Aorta (tissue), 1 donor: Measurements from ENCODE around the genes ECT2 and PIK3CA.

GRCh38 chr3:172595328-172595840 is 72.2 kb upstream of the TNFSF10 start:
- PRO-cap: no peak

DNA sequence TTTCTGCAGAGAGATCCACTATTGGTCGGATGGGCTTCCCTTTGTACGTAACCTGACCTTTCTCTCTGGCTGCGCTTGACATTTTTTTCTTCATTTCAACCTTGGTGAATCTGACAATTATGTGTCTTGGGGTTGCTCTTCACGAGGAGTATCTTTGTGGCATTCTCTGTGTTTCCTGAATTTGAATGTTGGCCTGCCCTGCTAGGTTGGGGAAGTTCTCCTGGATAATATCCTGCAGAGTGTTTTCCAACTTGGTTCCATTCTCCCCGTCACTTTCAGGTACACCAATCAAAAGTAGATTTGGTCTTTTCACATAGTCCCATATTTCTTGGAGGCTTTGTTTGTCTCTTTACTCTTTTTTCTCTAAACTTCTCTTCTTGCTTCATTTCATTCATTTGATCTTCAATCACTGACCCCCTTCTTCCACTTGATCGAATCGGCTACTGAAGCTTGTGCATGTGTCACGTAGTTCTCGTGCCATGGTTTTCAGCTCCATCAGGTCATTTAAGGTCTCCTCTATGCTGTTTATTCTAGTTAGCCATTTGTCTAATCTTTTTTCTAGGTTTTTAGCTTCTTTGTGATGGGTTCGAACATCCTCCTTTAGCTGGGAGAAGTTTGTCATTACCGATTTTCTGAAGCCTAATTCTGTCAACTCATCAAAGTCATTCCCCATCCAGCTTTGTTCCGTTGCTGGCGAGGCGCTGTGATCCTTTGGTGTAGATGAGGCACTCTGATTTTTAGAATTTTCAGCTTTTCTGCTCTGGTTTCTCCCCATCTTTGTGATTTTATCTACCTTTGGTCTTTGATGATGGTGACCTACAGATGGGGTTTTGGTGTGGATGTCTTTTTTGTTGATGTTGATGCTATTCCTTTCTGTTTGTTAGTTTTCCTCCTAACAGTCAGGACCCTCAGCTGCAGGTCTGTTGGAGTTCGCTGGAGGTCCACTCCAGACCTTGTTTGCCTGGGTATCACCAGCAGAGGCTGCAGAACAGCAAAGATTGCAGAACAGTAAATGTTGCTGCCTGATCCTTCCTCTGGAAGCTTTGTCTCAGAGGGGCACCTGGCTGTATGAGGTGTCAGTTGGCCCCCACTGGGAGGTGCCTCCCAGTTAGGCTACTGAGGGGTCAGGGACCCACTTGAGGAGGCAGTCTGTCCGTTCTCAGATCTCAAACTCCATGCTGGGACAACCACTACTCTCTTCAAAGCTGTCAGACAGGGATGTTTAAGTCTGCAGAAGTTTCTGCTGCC is 46.1 kb downstream of the NCEH1 start:
- PRO-cap: no peak

DNA sequence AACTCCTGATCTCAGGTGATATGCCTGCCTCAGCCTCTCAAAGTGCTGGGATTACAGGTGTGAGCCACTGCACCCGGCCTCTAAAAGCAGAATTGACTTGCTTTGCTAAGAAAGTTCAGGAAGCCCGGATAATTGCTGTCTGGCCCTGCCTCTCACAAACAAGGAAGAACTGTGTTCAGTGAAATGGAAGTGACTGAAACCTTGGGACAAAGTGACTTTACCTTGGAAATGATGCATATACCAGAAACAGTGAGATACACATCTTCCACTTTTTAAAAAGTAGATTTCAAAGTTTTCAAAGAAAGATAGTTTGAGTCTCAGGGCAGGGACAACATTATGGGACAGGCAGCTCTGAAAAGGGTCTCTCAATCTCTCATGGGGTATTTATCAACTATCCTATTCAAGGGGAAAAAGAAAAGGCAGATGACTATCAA is 12.7 kb downstream of the NCEH1 start:
- PRO-cap: no peak

- PRO-cap: no peak
Measured at GRCh38 chr3:172698735-172698996, 12.2 kb downstream of the NCEH1 start.

GRCh38 chr3:172701724-172702594 is 8.9 kb downstream of the NCEH1 start:
- PRO-cap: no peak

GRCh38 chr3:172750133-172751135 is at the start of gene ECT2:
Gene ECT2, plus strand, starts transcription at chr3:172750726.
- PRO-cap: bidirectional peak, plus-strand start at chr3:172750801, minus-strand start at chr3:172750567

DNA sequence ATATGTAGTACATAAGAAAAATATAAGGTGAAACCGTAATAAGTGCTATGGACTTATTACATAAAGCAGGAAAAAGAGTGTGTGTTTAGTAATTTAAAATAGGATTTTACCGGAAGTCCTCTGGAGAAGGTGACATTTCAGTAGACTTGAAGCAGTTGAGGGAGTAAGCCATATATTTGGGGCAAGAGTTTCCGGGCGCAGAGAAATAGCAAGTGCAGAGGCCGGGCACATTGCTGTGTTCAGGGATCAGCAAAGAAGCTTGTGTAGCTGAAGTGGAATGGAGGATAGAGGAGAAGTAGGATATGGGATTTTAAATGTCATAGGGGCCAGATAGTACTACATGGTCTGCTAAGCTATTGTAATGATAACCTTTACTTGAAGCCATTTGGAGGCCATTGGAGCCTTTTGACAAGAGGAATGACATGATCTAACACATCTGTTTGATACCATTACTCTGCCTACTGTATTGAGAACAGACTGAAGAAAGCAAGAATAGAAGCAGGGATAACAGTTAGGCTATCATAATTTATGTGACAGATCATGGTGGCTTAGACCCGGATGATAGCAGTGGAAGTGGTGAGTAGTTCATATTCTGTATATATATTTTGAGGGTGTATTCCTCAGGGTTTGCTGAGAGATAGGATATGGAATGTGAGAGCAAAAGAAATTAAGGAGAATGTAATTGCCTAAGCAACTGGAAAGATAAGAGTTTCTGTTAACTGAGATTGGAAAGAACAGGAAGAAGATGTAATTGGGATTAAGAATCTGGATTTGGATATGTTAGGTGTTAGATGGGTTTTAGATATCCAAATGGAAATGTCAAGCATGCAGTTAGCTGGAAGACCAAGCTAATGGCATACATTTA is 416.2 kb upstream of the NAALADL2 start:
- PRO-cap: no peak

- PRO-cap: no peak
Measured at GRCh38 chr3:176361917-176362400, 835.3 kb downstream of the TBL1XR1 start.

DNA sequence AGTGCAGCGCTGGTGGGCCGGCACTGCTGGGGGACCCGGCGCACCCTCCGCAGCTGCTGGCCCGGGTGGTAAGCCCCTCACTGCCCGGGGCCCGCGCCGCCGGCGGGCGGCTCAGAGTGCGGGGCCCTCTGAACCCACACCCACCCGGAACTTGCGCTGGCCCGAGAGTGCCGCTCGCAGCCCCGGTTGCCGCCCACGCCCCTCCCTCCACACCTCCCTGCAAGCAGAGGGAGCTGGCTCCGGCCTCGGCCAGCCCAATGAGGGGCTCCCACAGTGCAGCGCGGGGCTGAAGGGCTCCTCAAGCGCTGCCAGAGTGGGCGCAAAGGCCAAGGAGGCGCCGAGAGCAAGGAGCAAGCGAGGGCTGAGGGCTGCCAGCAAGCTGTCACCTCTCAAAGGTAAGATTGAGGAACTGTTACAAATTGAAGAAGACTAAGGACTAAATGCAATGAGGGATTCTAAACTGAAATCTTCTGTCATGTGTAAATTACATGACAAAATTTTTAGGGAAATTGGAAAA is 834.8 kb downstream of the TBL1XR1 start:
- PRO-cap: no peak

DNA sequence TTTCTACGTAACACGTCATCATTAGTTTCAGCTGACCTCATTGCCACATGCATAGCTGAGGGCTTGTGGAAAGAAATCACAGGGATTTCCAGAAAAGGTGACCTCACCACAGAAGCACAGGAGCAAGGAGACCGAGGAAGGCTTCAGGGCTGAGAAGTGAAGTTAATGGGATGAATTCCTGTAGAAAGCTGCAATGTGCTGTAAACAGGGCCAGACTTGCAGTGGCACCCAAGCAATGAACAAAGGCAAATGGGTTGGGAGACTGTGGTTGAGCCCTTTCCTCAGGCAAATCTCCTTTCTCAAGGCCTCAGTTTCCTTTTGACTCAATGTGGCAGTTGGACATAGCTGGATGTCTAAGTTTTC is 252.1 kb upstream of the TBL1XR1 start:
- PRO-cap: no peak

DNA sequence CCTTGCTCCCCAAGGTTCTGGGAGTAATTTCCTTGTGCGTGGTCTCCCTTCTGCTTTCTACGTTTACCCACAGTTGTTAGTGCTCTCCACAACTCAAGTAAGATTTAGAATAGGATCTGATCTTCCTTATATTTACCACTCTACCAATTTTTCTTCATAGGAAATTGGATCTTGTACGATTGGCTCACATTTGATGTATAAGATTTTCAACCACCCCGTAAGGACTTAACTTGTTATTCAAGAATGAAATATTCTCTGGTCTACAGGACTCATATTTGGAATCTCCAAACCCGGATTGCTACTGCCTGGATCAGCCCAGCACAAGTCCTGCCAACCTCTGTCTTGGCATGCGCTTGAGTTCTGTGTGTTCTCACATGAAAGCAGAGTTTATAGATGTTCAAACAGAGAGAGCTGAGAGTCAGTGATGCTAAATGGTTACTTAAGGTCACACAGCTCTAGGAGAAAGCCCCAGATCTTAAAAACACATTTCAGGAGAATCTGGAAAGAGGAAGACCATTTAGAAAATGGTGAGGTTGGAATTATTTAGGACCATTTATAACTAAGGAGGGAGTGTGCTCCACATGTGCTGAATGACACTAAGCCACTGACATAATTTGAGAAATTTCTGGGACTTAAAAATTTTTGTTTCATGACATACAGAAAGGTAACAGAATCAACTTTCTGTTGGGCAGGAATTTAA is 268.0 kb upstream of the TBL1XR1 start:
- PRO-cap: no peak

DNA sequence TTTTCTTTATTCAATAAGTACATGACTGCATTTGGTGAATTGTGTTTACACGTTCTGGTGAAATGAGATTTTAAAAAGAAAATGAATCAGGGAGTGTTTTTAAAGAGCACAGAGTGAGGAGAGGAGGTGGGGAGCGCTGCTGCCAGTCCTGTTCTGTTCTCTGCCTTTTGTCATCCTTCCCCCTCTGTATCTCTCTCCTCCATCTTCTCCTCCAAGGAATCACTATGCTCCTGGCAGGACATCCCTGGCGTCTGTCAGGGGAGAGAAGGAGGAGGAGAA is 627.5 kb upstream of the TBL1XR1 start:
- PRO-cap: no peak

DNA sequence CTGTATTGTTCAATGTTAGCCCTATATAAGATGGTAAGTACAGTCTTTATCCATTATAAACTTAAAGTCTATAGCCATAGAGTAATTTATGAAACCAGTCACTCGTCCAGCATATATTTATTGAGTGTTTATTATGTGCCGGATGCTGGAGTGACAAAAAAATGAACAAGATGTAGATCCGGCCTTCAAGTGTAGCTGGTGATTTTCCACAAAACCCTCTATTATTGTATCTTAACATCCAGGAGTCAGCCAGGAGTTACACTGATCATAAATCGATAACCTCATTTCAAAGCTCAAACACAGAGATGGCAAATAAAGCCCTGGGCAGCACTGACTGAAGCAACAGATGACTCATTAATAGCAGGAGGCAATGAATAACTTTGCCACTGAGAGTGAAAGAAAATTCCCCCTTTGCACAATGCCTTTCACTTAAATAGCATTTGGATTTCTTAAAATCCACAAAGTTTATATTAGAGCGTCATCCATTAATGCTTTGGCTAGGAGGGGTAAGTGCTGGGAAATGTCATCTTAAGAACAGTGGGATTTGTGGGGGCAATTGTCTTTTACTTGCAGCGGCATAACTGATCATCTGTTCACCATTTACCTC is 630.1 kb upstream of the TBL1XR1 start:
- PRO-cap: no peak

- PRO-cap: no peak
Measured at GRCh38 chr3:178736187-178736735, 200.0 kb downstream of the KCNMB2 start.

DNA sequence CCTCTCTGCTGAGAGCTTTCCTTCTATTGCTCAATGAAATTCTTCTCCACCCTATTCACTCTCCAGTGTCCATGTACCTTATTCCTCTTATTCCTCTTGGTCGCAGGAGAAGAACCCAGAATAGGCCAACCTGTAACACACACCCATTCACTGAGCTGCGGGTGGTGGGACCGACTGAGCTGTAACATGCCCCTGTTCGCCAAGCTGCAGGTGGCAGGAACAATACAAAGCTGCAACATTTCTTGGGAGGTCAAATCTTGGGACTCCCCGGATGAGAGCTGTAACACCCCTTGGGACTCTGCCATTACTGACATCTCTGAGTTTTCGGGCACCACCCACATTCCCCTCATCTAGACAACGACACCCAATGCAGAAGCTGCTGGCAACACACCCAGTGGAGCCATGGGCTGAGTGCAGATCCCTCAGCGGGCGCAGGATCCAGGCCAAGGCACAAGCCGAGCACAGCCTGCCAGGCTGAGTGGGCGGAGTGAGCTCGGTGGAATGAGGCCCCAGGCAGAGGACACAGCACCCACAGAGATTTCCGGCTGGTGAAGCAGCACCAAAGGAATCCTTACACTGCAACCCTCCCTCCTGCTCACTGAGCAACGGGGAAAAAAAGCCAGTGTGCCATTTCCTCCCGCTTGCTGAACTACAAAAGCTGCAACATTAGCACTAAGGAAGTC is 34.4 kb downstream of the ZMAT3 start:
- PRO-cap: no peak

GRCh38 chr3:179147895-179148908 is at the start of gene PIK3CA:
Gene PIK3CA, plus strand, starts transcription at chr3:179148357.
- PRO-cap: bidirectional peak, plus-strand start at chr3:179148175, minus-strand start at chr3:179148007; unidirectional peak, plus-strand start at chr3:179148357; unidirectional peak, plus-strand start at chr3:179148415

DNA sequence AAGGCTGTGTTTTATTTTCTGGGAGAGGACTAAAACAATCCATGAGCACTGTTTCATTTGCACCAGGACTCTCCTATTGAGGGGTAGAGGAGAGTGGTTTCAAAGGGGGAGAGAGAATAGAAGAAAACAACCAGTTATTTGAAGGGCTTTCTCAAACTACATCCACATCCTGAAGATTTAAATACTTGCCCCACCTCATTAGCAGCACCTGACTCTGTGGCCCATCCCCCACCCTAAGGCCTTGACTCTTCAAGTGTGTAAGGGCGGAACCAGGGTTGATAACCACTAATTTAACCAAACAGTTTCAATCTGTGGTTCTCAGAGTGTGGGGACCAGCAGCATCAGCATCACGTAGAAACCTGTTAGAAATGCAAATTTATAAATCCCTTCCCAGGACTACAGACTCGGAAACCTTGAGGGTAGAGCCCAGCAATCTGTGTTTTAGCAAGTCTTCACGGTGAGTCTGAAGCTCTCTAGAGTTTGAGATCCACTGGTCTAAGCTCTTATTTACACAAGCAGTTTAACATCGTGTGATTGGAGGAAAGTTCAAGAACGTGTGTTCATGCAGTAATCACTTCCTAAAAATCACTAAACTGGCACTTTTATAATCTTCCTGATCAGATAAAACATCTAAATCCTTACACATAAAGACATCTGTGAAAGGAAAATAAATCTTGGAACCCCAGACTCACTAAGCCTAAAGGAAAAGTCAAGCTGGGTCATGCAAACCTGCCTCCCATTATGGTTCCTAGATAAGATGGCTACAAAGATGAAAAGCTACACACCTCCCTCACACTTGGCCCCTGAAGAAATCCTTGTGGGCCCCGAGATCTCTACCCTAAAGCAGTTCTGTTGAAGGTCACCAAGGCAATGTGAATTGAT is 12.3 kb downstream of the GNB4 start:
- PRO-cap: no peak

DNA sequence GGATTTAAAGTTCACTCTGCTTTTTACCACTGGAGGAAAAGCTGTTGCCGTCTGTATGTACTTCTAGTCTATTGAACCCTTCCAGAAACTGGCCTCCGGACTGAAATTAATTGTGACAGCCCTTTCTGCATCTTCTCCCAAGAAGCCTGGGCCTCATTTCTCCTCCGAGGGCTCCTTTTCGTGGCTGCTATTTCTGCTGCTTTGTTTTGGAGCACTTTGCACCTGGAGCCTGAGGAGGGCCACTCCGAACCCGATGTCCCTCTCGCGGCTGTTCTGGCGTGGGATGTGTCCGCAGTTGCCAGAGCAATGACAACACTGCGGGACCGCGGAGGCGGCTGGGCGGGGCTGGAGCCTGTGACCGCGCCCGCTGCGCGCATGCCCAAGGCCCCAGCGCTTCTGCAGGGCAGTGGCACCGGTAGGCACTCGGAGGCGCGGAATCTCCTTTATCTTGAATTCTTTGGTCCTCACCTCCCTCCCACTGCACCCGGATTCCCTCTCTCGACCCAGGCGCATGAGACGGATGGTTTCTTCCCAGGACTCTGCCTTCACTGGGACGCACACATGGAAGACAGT is 94.6 kb downstream of the PEX5L start:
- PRO-cap: no peak

DNA sequence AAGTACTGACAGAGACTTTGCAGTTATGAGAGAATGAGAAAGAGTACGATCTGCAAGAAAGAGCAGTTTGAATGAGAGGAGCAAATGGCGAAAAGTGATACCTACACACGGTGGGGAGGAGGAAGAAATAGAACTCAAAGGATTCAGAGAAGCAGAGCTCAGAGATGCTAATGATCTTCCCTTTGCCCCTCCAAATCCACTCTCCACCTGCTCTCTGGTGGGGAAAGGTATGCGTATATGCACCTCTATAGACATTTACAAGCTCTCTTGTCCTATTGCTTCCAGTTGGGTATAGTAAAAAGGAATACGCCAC is 123.3 kb upstream of the TTC14 start:
- PRO-cap: no peak

GRCh38 chr3:180607818-180608622 is 6.1 kb downstream of the TTC14 start:
- PRO-cap: no peak